Esophagus muscularis mucosa (tissue), 4 donors: ENCODE data around the gene ZNF300.

GRCh38 chr5:150706153-150706806 lies 5.4 kb upstream of the RBM22 start:
- PRO-cap, result no peak
- RAMPAGE, long total RNA, 4 experiments, result no peak in any of the 4 experiments

DNA sequence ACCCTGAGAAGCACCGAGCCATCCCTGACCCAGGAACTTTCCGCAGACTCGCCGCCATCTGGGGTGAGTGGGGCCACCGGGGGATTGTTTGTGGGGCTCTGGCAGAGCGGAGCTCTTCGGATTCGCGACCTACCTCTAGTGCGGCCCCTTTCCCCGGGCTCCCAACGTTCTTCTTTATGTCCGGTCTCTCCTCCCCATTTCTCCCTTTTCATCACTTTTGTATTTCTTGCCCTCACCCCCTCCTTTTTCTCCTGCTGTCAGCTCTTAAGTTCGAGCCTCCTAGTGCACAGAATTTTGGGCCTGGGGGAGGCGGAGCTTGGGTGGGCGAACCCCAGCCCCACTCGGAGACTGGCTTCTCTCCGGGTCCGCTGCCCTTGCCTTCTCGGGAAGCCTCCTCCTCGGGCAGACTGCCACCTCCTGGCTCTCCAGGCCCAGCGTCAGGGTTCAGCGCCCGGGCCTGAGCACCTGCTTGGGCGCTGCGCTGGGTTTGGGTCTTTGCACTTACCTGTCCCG lies 409 bp downstream of the SMIM3 start:
- PRO-cap, result bidirectional peak, plus-strand start at position 454 of the sequence, minus-strand start at position 355 of the sequence
- RAMPAGE, long total RNA, 4 experiments, result no peak in any of the 4 experiments

DNA sequence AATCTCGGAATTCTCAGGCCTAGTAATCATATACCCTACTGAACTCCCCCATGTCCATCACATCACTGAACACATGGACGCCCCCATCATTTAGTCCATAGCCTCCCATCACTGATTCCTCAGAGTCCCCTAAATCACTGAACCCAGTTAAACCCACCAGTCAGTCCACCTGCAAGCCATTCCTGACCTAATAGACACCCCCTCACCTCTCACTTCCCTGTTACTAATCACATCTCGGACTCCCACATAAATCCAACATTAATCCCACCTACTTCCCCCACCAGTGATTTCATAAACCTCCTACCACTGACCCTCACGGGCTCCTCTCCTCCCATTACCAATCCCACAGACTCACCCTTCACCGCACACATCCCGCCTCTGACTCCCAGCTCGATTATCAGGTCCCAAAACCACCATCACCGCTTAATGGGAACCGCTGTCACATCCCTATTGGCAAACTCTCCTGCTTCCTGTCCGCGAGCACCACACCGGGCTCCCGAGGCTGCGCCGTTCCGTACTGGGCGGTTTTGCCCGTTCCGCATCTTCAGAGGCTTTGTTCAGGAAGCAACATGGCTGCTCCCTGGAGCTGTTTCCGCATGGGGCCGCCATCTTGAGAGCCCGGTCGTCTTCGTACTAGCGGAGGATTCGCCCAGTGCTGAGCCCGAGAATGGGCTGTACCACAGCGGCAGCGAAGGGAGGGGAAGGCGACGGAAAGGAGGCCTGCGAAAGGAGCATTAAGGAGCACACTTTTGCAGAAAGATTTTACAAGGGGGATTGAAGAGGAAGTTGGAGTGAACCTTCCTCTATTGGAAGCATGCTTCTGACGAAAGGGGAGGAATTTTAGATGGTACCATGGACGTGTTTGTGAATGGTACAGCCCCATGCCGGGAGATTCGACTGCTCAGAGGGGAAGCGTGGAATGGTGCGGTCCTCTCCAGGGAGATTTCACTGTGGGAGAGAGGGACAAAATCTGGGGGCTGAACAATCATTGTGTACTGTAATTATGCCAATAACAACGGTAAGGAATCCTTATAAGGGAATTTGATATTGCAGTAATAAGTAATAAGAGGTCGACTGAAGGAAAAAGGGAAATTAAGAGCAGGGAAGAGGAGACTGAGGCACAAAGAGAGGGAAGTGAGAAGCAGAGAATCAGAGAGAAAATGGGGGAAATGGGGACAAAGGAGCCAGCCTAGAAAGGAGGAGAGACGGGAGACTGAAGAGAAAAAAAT lies at the start of gene ZNF300:
Gene ZNF300 (minus strand): TSS at position 632 of the 1,229 bp plus-strand sequence.
- PRO-cap, result unidirectional peak, minus-strand start at position 519 of the sequence; unidirectional peak, minus-strand start at position 630 of the sequence
- RAMPAGE, long total RNA, 4 experiments, result start-site peak on the minus strand in 3 of 4 experiments, centred at positions 479 to 499 of the sequence, 30 to 62 reads per replicate

DNA sequence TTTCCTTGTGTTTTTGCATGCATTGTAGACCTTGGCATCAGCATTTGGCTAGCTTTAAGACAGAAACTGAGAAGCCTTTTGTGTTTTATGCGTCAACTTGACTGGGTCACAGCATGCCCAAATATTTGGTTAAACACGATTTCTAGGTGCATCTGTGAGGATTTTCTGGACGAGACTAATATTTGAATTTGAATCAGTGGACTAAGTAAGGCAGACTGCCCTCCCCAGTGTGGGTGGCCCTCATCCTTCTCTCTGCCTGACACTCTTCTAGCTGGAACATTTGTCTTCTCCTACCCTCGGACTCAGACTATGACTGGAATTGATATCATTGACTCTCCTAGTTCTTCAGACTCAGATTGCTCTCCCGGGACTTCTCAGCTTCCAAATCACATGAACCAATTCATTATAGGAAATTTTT lies 20.4 kb upstream of the GPX3 start:
- PRO-cap, result no peak
- RAMPAGE, long total RNA, 4 experiments, result no peak in any of the 4 experiments

- PRO-cap, result no peak
- RAMPAGE, long total RNA, 4 experiments, result no peak in any of the 4 experiments
Measured at GRCh38 chr5:151014888-151015442, 5.4 kb upstream of the GPX3 start.

GRCh38 chr5:151083306-151083852 lies 2.5 kb upstream of the TNIP1 start:
- PRO-cap, result no peak
- RAMPAGE, long total RNA, 4 experiments, result no peak in any of the 4 experiments

GRCh38 chr5:151085267-151086578 lies 4.9 kb upstream of the TNIP1 start:
- PRO-cap, result unidirectional peak, minus-strand start at chr5:151085880
- RAMPAGE, long total RNA, 4 experiments, result no peak in any of the 4 experiments

DNA sequence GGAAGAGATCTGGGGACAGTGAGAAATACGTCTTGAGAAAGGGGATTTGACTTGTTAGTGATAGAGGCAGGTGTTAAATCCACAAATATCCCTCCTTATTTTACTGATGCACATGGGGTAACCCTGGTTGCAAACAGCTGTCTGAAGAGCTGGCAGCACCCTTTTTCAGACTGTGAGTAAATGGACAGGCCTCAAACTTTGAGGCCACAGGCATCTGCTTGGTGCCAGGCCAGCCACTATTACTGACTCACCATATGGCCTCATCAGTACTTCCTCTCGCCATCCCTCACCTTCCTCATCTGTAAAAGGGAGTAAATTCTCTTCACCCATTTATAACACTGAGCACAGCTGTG lies 11.9 kb upstream of the TNIP1 start:
- PRO-cap, result no peak
- RAMPAGE, long total RNA, 4 experiments, result no peak in any of the 4 experiments

DNA sequence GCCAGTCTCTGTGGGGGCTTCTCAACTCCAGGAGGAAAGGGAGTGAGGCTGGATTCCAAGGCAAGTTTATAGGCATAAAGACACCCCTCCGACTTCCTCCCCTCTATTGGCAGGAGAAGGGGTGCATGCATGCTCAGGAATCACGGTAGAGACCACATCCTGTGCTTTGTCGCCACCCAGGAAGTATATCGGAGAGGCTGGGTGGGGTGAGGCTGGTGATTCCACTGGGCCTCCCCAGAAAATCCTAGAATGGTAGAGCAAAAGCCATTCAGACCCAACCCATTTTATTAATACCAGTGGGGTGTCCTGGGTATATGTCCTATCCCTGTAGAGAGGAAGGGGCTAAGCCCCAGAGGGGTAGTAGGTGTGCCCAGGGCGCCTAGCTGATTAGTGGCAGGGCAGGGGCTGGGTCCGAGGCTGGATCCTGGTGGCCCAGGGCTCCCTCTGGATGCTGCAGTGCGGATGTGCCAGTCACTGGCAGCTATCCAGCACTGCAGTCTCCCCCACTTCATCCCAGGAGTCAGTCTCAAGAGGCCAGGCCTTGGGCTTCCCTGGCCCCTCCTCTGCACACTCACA lies 2.0 kb downstream of the ANXA6 start:
- PRO-cap, result no peak
- RAMPAGE, long total RNA, 4 experiments, result no peak in any of the 4 experiments

- PRO-cap, result no peak
- RAMPAGE, long total RNA, 4 experiments, result no peak in any of the 4 experiments
Measured at GRCh38 chr5:151217553-151218030, 6.3 kb downstream of the CCDC69 start.

- PRO-cap, result unidirectional peak, plus-strand start at chr5:151222076
- RAMPAGE, long total RNA, 4 experiments, result no peak in any of the 4 experiments
Measured at GRCh38 chr5:151221937-151222488, 1.9 kb downstream of the CCDC69 start.

DNA sequence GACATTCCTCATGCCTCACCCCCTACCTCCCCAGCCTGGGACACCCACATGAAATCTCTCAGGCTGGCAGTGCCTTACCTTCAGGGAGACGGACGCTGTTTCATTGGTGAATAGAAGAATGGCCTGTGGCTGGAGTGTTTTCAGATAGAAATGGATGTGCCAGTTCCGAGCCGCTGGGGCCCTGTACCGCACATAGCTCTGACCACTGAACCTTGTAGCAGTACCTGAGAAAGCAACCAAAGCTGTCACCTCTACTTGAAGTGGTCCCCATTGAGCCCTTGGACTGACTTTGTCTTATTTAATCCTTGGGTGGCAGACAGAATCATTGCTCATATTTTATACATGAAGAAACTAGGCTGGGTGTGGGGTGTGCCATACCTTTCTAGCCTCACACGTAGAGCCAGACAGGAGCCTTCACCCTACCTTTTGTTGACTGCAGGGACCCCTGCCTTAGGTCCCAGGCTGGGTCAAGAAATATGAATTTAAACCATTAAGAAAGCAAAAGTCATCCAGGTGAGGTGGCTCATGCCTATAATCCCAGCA lies 70.2 kb downstream of the SLC36A1 start:
- PRO-cap, result no peak
- RAMPAGE, long total RNA, 4 experiments, result no peak in any of the 4 experiments

- PRO-cap, result no peak
- RAMPAGE, long total RNA, 4 experiments, result no peak in any of the 4 experiments
Measured at GRCh38 chr5:151676298-151677233, 10.1 kb downstream of the SPARC start.

DNA sequence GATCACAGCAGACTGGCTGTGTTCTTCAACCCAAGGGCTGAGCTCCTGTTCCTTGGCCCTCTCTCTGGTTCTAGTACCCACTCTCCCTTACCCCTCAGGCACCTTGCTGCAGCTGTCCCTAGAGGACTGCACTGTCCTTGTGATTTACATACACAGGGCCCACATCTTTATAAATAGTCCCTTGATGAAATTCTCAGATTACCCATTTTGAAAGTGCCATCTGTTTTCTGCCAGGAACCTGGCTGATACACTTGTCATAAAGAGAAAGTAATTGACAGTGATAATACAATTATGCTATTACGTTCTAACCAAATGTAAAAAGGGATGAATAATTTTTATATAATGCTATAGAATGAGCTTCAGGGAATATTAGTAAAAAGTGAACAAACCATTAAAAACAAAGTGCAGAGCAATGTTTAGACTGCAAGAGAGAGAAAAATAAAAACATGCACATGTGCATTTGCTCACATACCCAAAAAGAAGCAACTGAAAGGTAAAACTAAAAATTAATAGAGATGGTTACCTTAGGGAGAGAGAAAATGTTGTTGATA lies 16.6 kb upstream of the SPARC start:
- PRO-cap, result no peak
- RAMPAGE, long total RNA, 4 experiments, result no peak in any of the 4 experiments

DNA sequence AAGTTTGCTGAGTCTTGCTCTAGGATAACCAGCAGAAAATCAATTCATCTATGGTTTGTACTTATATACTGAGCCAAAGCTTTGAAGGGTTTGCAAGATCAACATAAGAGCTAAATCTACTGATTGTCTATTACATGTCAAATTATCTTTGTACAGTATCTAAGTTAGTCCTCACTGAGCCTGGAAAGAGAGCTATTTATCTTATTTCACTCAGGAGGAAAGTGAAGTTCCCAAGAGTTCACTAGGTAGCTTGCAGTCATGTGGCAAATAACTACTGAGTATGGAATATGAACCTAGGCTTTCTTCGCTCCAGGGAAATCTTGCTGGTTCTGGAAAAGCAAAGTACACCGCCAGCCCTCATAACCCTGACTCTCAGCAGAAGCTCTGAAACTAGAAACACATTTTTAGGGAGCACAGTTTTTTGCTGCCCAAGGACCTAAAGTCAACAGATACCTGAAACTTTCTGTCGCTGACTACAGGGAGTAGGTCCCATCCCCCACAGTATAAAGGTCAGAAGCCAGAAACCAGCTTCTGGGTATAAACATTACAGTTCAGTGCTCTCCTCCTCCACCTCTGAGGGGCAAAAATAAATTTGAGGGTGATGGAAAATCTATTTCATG lies 3.2 kb downstream of the ATOX1 start:
- PRO-cap, result no peak
- RAMPAGE, long total RNA, 4 experiments, result no peak in any of the 4 experiments

DNA sequence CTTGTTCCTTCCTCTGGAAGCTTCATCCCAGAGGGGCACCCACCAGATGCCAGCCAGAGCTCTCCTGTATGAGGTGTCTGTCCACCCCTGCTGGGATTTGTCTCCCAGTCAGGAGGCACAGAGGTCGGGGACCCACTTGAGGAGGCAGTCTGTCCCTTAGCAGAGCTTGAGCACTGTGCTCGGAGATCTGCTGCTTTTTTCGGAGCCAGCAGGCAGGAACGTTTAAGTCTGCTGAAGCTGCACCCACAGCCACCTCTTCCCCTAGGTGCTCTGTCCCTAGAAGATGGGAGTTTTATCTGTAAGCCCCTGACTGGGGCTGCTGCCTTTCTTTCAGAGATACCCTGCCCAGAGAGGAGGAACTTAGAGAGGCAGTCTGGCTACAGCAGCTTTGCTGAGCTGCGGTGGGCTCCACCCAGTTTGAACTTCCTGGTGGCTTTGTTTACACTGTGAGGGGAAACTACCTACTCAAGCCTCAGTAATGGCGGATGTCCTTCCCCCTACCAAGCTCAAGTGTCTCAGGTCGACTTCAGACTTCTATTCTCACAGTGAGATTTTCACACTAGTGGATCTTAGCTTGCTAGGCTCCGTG lies 101.8 kb upstream of the GLRA1 start:
- PRO-cap, result no peak
- RAMPAGE, long total RNA, 4 experiments, result no peak in any of the 4 experiments

DNA sequence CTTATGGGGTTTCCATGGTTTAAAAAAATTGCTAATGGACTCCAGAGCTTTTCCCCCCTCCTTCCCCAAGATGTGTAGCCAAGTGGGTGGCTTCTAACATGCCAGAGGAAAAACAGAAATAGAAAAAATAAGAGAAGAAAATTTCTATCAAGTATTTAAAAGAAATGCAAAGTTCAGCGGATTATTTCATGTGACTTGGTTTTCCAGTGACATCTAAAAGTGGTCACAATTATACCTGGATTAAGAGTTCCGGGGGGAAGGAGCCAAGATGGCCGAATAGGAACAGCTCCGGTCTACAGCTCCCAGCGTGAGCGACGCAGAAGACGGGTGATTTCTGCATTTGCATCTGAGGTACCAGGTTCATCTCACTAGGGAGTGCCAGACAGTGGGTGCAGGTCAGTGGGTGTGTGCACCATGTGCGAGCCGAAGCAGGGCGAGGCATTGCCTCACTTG lies 165.4 kb upstream of the GRIA1 start:
- PRO-cap, result no peak
- RAMPAGE, long total RNA, 4 experiments, result no peak in any of the 4 experiments

DNA sequence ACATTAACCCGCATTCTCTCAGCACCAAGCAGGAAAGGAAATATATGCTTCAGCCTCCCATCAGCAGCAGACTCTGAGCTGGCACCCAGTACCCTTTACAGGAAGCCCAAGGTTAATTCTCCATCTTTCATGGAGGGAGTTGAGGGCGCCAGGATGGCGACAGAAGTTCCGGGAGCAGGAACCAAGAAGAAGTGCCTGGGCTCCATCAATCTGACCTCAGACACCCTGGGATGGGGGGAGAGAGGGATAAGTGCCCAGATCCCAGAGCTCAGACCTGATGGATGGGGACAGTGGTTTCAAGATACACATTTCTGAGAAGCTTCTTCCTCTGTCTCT lies 192.4 kb downstream of the GRIA1 start:
- PRO-cap, result no peak
- RAMPAGE, long total RNA, 4 experiments, result no peak in any of the 4 experiments

GRCh38 chr5:153969894-153970250 lies 68.8 kb downstream of the FAM114A2 start:
- PRO-cap, result unidirectional peak, minus-strand start at chr5:153969986
- RAMPAGE, long total RNA, 4 experiments, result no peak in any of the 4 experiments

DNA sequence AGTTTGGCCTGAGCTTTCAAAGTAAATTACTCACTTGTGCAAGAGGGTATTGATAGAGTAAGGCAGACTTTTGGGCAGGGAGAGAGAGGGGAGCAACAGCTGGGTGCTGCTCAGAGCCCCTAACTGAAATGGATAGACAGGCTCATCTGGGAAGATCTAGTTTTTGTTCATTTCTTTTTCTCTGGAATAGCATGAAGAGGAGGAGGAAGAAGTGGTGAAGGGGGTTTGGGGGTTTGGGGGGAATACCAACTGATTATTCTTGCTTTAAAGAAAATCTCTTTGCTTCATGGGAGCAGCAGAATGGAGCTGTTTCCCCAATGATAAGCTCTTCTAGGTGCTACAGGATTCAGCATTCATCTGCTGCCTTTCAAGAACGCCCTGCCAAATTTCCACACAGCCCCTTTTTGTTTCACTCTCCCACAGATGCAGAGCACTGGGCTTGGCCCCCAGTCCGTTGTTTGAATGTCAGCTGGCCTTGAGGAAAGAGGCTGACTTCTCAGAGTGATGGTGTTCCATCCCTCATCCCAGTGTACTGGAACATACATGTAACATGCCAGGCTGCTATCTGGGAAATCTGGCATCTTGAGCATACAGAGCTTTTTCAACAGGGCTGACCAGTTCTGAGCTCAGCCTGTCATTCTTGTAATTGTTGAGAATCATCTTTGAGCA lies 2.5 kb downstream of the GALNT10 start:
- PRO-cap, result no peak
- RAMPAGE, long total RNA, 4 experiments, result no peak in any of the 4 experiments